Measurements from ENCODE around the gene E2F6.

DNA sequence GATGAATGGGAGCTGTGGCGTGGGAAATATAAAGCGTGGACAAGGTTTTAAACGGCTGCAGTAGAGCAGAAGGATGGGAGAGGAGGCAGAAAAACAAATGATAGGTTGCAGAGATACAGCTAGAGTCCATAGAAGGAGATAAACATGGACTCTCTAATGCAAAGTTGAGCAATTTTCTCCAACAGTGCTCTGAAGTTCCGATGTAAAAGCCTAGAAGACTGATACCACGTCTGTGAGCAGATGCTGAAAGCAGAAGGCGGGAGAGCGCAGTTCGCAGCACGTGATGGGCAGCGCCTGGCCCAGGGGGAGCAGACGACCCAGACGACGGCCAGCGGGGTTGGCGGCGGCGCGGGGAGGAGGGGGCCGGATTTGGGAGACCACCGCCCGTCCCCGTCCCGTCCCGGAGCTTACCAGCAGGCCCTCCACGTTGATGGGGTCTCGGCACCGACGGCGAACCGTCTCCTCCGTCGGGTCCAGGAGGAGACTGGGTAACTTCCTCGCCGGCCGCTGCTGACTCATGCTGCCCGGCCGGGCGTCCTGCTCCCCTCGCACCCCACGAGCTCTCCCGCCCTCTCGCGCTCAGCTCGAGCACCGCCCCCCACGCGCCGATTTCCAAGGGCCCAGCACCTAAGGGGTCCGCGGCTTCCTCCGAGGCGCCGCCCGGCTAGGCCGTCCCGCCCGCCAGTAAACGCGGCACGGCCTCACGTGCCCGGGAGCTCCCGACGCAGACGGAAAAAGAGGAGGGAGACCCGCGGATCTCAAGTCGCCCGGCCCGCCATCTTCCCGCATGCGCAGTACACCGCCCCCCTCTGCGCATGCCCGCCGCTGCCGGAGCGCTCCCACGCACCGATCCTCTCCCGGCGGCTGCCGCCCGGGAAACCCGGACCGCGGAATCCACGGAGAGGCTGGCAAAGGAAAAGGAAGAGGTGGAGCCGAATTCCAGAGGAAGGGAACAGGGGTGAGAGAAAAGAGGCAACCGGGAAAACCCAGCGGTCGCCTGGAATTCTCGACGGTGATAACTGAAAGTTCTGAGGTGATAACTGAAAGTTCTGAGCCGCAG lies at the start of gene E2F6:
E2F6 (minus strand) TSS at position 801 of the 1,060 bp plus-strand sequence.
- RRBS, result under 1% methylated on average over 18 of the region's 95 CpGs

DNA sequence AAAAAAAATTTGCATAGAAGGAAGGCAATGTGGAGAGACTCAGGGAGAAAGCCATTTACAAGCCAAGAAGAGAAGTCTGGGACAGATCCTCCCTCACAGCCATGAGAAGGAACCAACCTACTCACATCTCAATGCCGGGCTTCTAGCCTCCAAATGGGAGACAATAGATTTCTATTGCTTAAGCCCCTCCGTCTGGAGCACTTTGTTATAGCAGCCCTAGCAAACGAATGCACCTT lies 12.8 kb upstream of the E2F6 start:
- RRBS, result no CpG with 5 or more reads among the region's 3 CpGs

DNA sequence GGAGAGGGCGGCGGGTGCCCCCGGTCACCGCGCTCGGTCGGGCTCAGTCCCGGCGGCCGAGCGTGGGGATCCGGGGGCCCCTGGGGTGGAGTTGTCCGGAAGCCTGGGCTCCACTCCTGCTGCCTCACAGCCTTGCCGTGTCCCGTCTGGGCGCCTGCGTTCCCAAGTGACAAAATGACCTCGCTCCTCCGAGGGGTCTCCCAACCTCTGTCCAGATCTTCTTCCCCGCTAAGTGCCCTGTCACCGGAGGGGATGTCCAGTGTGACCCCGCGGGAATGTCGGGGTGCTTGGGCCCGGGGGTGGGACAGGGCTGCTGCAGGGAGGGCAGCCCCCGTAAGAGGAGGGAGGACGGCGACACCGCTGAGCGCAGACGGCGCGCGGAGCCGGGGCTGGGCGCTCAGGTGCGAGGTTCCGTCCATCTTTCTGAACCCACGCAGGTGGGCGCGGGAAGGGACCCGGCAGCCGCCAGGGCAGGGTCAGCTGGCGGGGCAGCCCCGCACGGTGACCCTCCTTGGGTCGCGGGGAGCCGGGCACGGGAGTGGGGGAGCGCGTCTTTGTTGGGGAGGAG lies 16.1 kb upstream of the E2F6 start:
- RRBS, result 15% methylated on average over 33 of the region's 52 CpGs

GRCh38 chr2:11539194-11540338 lies 5.7 kb downstream of the GREB1 start:
- RRBS, result no CpG with 5 or more reads among the region's 22 CpGs

DNA sequence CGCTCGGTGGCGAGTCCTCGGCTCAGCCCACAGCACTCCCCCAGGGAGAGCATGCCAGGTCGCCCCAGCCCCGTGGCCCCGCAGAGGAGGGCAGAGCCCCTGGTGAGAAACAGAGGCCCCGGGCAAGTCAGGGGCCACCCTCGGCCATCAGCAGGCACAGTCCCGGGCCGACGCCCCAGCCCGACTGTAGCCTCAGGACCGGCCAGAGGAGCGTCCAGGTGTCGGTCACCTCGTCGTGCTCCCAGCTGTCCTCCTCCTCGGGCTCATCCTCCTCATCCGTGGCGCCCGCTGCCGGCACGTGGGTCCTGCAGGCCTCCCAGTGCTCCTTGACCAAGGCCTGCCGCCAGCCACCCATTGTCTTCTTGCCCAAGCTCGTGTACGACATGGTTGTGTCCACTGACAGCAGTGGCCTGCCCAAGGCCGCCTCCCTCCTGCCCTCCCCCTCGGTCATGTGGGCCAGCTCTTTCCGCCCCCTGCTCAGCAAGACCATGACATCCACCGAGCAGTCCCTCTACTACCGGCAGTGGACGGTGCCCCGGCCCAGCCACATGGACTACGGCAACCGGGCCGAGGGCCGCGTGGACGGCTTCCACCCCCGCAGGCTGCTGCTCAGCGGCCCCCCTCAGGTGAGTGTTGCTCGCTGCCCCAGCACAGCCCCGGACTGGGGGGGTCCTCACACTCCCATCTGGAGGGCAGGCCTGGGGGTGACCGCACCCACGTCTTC lies 51.5 kb downstream of the NTSR2 start:
- RRBS, result 78% methylated on average over 10 of the region's 46 CpGs

- RRBS, result 25% methylated on average over 6 of the region's 26 CpGs
Measured at GRCh38 chr2:11687827-11688696, 18.1 kb upstream of the NTSR2 start.

DNA sequence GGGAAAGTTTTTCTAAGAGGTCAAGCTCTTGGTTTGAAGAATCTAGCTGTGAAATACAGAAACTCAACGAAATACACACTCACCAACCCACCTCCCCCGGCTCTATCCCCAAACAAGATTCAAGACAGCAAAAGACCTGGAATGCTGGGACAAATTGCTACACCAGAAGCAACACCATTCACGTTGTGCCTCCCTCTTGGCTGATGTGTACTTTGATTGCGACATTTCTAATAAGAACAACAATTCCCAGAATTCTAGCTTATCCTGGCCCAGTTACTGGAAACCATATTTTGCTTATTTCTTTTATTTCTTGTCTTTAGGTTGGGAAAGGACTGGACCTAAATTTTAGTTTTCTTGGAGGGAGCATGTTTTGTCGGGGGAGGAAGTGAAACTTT lies 29.7 kb upstream of the LPIN1 start:
- RRBS, result no CpG with 5 or more reads among the region's 5 CpGs

DNA sequence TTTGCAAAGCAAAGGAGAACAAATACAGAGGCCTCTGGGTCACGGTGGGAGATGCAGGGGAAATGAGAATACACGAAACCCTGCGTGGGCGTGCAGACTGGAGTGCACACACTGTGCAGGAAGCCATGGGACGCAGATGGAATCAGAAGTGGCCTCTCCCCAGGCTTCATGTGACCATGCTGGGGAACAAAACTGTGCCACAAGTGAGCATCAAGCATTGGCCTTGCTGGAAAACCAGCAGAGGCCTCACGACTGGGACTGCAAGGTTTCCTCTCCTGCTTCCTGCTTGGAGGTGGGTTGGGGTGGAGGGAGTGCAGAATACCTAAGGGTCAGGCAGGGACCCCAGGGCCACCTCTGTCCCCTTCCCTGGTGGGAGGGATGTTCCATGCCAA lies 184.1 kb downstream of the LPIN1 start:
- RRBS, result no CpG with 5 or more reads among the region's 6 CpGs

DNA sequence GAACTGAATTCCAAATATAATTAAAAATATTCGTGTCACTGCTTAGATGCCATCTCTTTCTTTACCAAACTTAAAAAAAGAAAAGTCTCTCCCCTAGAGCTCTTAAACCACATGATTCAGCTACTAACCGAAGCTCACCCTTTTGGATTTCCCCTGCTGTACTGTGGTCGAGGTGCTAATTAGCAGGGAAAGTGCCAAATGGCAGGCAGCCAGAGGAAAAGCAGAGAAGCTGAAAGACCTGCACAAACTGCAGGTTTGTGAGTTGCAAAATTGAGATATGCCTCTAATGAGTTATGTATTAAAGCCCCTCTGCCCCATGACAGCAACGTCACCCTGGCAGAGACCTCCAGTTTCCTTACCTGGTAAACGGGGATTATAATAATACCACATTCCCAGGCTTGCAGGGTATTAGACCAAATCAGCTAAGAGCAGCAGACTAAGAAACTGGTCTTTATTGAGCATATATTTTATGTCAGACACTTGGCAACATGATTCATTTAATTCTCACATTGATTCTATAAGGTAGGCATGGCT lies 259.6 kb downstream of the LPIN1 start:
- RRBS, result no CpG with 5 or more reads among the region's 5 CpGs

DNA sequence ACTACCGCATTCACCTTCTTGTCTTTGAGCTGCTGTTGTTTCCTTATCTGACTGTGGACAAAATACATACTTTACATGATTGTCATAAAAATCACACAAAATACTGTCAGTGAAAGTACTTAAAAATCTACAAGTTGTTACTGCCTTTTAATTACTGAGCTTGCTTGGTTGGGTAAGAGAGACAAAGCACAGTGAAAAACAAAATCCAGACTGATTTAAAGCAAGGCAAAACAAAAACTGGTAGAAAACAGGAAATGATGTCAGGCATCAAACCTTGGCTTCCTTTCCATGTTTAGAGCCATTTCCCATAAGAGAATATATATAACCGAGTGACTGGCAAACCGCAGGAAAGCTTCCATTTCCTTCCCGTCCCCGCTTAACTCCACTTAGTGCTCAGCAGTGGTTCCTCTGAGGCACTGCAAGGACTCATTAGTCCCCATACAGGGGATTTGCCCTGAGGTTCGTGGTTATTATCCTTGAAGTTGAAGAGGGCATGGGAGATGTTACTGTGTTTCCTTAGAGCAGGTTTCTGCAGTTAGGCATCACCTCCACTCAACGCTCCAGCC lies 446.3 kb downstream of the LPIN1 start:
- RRBS, result no CpG with 5 or more reads among the region's 7 CpGs

DNA sequence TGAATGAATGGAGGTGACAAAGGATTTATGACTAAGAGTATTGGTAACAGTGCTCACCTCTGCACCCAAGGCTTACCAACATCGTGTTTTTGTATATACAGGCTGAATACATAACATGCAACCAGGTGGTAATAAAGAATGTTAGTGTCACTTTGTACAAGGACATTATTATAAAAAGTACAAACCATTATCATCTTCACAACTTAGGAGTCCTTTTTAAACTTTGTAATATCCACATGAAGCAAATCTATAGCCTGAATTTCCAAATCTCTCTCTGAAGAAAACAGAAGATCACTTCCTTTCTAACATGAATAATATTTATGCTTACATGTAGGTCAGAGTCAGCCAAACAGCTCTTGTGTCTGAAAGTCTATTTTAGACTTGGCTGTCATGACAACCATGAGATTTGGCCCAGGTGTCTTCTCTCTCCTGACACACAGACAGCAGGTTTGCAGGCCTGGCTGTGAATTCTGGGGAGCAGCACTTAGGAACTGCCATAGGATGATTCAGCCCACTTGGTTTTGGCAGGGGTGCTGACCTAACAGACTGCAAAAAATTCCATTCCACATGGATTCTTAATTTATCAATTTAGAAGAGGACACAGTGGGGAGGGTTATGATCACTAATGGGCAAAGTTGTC lies 454.2 kb upstream of the TRIB2 start:
- RRBS, result no CpG with 5 or more reads among the region's 1 CpG

GRCh38 chr2:12486015-12486619 lies 230.6 kb upstream of the TRIB2 start:
- RRBS, result no CpG with 5 or more reads among the region's 5 CpGs

- RRBS, result no CpG with 5 or more reads among the region's 4 CpGs
Measured at GRCh38 chr2:13006383-13006671, 289.6 kb downstream of the TRIB2 start.

- RRBS, result no CpG with 5 or more reads among the region's 22 CpGs
Measured at GRCh38 chr2:13532331-13533210, 815.8 kb downstream of the TRIB2 start.

GRCh38 chr2:15630713-15631070 lies 39.0 kb downstream of the DDX1 start:
- RRBS, result no CpG with 5 or more reads among the region's 2 CpGs

DNA sequence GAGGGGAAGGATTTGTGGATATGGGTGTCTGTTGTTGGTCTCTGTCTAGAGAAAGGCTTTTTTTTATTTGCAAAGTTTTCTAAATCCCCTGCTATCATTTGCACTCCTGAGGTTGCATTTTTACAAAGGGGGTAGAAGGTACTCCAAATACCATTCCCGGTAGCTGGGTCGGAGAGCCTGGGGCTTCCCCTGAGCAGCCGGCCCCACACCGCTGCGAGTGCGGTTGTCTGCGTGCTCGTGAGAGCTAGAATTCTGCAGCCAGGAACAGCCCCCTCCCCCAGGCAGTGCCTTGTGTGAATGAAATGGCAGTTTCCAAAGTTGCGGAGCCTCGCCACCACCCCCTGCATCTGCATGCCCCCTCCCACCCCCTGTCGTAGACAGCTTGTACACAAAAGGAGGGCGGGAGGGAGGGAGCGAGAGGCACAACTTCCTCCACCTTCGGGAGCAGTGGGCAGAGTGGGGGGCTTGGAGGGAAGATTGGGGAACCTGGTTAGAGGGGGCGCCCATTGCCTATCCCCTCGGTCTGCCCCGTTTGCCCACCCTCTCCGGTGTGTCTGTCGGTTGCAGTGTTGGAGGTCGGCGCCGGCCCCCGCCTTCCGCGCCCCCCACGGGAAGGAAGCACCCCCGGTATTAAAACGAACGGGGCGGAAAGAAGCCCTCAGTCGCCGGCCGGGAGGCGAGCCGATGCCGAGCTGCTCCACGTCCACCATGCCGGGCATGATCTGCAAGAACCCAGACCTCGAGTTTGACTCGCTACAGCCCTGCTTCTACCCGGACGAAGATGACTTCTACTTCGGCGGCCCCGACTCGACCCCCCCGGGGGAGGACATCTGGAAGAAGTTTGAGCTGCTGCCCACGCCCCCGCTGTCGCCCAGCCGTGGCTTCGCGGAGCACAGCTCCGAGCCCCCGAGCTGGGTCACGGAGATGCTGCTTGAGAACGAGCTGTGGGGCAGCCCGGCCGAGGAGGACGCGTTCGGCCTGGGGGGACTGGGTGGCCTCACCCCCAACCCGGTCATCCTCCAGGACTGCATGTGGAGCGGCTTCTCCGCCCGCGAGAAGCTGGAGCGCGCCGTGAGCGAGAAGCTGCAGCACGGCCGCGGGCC lies 1.4 kb downstream of the MYCN start:
- RRBS, result 3% methylated on average over 28 of the region's 74 CpGs

DNA sequence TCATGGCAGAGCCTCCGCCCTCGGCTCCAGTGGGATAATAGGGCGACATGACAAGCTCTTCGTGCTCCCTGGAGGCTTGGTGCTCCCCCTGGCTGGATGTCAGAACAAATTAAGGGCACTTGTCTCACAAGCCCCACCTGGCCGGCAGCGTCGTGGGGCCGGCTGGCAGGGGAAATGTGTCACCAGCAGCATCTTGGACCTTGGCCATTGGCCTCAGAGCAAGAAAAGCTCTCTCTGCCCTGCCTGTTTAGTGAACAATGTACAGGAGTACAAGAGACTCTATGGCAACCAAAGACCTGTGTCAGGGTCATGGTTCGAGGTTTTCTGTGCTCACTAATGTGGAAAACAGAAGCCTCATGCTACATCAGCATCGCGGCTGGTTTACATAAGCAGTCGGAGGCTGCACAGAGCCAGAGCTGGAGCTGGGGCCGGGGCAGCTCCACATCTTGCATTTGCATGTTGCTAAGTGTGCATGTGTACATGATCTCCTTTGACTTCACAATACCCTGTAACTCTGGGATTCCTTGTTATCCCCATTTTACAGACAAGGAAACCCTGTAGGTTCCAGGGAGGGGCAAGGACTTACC lies 153.8 kb downstream of the MYCN start:
- RRBS, result no CpG with 5 or more reads among the region's 13 CpGs

DNA sequence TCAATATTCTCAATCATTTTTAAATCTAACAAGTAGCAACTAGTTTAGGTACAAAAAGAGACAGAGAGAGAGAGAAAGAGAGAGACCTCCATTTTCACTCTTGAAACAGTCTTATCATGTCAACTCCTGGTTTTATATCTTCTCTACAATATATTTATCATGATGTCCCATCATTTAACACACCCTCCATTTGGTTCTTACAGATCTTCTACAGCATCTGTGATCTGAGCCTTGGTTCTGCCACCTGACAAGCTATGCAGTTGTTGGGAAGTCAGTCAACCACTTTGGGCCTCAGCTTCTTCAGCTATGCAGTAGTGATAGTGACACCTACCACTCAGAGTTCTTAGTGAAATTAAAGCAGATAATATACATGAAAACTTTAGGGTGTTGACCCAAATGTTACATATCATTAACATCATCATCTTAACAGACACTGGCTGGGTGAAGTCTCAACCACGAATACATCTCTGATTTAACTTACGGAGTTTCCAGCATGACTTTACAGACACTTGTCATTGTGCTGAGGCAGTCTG lies 105.1 kb downstream of the CYRIA start:
- RRBS, result no CpG with 5 or more reads among the region's 2 CpGs

DNA sequence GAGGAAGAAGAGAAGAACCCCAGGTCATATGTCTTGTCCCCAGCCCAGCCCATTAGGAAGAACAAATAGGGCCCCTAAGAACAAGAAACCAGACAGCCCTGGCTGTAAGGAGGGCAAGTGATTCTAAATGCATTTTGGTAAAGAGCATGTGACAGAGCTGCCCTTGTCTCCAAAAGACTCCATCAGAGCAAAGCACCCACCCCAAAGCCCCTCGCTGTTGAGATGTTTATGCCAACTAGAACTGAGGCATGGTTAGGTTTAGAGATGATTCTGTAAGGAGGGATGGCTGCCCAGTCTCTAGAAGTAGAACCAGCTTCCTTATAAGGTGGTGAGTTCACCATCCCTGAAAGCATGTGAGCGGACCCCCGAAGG lies 47.2 kb downstream of the CYRIA start:
- RRBS, result no CpG with 5 or more reads among the region's 3 CpGs

GRCh38 chr2:16621345-16622174 lies 44.1 kb downstream of the CYRIA start:
- RRBS, result no CpG with 5 or more reads among the region's 6 CpGs